Ovary (tissue), 7 donors: ENCODE data around the gene KIAA0513.

GRCh38 chr16:84975429-84976246 lies 35.7 kb downstream of the ZDHHC7 start:
- PRO-cap, 7 experiments: no peak in any of the 7 experiments
- RAMPAGE, long total RNA, 2 experiments: no peak in any of the 2 experiments

GRCh38 chr16:85027322-85028297 lies at the start of gene KIAA0513:
Gene KIAA0513 (plus strand): TSS chr16:85027795.
- PRO-cap, 7 experiments: peak in 7 of 7 experiments; most common plus-strand start chr16:85027769 (in 6); most common minus-strand start chr16:85027631 (in 7)
- RAMPAGE, long total RNA, 2 experiments: start-site peak on the minus strand in 1 of 2 experiments, at chr16:85027590-85027631 at its widest, 78 reads per replicate

DNA sequence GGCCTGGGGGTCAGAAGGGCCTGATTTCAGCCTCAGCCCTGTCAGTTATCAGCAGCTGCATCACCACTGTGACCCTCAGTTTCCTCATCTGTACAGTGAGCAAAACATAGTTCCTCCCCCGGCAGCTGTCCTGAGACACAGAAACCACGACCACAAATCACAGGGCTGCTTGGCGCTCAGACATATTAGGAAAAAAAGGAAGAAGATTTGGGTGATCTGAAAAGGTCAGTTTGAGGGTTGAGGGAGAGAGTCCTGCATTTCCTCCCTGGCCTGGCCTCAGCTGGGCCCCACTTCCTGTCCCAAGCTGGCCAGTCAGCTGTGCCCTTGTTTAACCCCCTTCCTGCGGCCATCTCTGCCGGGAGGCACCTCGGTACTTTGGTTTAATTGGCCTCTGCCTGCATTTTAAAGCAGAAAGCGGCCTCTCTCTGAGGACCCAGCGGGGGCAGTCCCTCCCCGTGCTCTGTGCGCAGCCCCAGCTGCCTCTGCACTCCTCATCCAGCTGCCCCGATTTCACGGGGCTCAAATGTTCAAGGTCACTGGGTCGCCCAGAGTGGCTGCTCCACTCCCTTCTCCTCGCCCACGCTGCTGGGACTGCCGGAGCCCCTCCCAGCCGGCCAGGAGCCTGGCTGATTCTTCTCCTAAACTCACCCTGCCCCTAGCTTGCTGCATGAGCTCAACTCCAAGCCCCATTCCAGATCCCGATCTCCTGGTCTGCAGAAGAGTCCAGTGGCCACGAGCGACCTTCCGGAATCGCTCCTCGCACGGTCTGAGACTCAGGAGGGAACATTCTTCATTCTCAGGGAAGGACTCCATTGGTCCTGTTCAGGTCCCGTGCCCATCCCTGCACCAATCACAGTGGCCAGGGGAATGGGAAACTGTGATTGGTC lies 24.1 kb upstream of the CIBAR2 start:
- PRO-cap, 7 experiments: peak in 7 of 7 experiments; most common minus-strand start position 752 of the sequence (in 5)
- RAMPAGE, long total RNA, 2 experiments: no peak in any of the 2 experiments

DNA sequence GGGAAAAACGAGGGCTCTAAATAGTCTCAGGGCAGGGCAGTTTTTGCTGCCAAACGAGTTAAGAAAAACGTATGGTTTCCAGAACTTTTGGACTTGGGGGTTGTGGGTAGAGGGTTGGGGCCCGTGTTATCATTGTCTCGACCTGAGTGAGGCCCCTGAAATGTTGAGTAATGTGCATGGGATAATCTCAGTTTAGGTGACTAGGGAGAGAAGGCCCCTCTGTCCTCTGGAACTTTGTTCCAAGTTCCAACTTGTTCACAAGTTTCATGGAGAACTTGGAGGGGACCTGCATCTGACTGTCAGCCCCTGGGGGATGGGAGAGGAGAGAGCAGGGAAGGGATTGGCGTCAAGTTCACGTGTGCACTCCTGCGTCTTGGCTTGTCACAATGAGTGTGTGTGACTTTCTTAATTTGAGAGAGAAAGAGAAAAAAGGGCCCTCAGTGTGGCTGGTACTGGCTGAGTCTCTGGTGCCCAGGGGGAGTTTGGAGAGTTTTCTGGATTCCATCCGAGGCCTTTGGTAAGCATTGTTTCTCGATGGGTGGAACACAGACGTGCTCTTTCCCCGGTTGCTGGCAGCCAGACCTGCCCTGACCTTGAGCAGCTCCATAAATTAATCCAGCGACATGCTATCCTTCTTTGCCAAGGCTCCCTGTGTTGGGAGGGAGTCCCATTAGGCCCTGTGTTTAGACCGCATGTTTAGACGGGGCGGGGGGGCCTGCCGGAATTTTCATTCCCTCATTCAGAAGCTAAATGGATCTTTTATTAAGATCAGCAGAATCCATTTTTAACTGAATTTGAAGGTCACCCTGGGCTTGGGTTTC lies 84.0 kb upstream of the CIBAR2 start:
- PRO-cap, 7 experiments: peak in 3 of 7 experiments; most common minus-strand start position 466 of the sequence (in 3)
- RAMPAGE, long total RNA, 2 experiments: no peak in any of the 2 experiments

DNA sequence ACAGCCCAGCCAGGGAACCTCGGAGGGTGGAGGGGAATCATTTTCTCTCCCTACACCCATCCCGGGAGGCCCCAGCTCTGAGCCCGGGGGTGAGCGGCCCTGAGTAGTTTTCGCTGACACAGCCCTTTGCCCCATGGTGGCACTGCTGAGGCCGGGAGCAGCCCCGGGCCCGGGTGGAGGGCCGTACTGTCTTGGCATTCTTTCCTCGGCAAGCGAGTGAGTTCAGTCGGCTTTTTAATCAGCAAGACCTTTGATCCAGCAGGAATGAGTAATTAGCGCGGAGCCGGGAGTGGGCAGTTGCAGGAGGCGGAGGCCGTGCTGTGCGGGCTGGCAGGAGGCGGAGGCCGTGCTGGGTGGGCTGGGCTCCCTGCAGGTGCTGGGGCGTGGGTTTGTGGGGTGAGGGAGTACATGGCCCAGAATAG lies 222.9 kb upstream of the CIBAR2 start:
- PRO-cap, 7 experiments: no peak in any of the 7 experiments
- RAMPAGE, long total RNA, 2 experiments: no peak in any of the 2 experiments

DNA sequence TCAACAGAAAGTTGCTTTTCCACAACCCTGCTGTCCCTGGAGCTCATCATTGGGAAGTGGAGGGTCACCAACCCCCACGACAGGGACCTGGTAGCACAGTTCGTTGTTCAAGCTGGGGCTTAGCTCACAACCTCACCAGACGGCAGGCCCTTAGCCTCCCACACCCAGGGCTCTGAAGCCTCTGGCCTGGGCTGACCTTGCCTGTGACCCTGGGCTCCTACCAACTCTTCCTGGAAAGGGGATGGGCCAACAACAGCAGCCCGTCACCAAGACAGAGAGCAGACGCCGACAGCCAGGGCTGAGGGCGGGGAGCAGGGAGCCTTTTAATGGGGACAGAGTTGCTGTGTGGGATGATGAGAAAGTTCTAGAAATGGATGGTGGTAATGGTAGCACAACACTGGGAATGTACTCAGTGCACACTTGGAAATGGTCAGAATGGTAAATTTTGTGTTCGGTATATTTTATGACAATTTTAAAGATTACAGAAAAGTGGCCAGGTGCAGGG lies 243.0 kb upstream of the CIBAR2 start:
- PRO-cap, 7 experiments: no peak in any of the 7 experiments
- RAMPAGE, long total RNA, 2 experiments: no peak in any of the 2 experiments

DNA sequence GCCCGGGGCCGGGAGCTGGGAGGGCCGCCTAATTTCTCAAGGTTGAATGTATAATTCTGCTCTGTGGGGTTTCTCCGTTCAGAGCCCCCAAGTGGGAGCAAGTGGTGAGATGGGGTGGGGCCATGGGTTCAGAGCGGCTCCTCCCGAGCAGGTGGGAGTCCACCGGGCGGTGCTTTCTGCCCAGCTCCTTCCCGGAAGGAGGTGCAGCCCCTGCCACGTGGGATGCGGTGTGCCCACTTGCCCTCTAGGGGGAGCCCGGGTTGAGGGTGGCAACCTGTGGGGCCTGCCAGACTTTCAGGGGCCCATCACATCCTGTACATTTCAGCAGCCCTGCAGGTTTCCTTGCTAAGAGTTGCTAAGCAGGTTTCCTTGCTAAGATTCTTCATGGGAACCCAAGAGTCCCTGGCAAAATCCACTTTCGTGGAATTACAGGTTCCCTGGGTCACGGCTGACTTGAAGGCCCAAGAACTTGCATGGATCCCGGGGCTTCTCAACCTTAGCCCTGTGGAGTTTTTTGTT lies 196.8 kb upstream of the GSE1 start:
- PRO-cap, 7 experiments: no peak in any of the 7 experiments
- RAMPAGE, long total RNA, 2 experiments: no peak in any of the 2 experiments

DNA sequence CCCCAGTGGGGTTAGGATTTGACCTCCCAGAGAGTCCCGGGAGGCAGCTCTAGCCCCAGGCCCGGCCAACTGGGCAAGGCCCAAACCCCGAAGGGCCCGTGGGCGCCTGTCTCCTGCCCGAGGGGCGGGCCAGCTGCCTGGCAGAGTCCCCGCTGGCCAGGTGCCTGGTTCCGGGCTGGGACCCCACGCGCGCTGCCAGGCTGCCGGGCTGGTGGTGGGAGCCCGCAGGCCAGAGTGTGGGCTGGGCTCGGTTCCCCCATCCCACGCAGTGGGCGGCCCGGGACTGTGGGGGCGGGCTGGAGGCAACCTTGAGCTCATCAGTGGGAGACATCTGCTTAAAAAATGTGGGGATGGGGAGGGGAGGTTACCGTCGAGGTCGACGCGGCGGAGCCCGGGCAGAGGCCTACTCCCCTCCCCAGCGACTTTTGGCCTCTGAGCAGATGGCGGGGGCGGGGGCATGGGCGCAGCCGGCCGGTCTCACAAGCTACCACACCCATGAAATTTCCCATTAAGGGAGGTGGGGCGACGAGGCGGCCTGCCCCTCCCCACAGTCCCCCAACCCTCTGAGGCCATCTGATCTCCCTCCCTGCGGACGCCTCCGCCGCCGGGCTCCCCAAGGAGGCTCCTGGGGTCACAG lies 176.4 kb upstream of the GSE1 start:
- PRO-cap, 7 experiments: peak in 1 of 7 experiments; most common plus-strand start position 367 of the sequence (in 1); most common minus-strand start position 236 of the sequence (in 1)
- RAMPAGE, long total RNA, 2 experiments: no peak in any of the 2 experiments

DNA sequence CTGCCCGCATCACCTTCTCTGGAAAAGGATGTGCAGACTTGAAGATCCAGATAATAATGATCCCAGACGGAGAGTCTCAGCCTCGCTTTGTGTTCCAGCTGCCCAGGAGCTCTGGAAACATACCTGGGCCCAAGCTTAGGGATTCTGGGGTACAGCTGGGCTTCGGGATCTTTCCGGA lies 165.1 kb upstream of the GSE1 start:
- PRO-cap, 7 experiments: peak in 2 of 7 experiments; most common plus-strand start position 71 of the sequence (in 2)
- RAMPAGE, long total RNA, 2 experiments: no peak in any of the 2 experiments

- PRO-cap, 7 experiments: no peak in any of the 7 experiments
- RAMPAGE, long total RNA, 2 experiments: start-site peak on the plus strand in 1 of 2 experiments, at chr16:85571871-85572003 at its widest, 9 reads per replicate
Measured at GRCh38 chr16:85571449-85572079, 41.6 kb upstream of the GSE1 start.

DNA sequence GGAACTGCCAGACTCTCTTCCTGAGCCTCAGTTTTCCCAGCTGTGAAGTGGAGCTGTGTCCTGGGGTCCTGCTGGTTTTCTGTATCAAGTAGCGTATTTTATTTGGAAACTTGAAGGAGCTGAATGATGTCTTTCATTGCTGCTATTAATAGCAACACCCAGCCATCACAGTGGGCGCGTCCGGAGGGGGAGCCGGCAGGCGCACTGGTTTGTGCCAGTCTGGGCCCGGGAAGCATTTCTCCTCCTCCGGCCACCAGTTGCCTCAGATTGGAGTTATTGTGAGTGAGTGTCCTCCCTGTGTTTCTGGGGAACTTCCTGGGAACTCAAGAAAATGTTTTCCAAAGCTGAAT lies 39.6 kb upstream of the GSE1 start:
- PRO-cap, 7 experiments: no peak in any of the 7 experiments
- RAMPAGE, long total RNA, 2 experiments: no peak in any of the 2 experiments

DNA sequence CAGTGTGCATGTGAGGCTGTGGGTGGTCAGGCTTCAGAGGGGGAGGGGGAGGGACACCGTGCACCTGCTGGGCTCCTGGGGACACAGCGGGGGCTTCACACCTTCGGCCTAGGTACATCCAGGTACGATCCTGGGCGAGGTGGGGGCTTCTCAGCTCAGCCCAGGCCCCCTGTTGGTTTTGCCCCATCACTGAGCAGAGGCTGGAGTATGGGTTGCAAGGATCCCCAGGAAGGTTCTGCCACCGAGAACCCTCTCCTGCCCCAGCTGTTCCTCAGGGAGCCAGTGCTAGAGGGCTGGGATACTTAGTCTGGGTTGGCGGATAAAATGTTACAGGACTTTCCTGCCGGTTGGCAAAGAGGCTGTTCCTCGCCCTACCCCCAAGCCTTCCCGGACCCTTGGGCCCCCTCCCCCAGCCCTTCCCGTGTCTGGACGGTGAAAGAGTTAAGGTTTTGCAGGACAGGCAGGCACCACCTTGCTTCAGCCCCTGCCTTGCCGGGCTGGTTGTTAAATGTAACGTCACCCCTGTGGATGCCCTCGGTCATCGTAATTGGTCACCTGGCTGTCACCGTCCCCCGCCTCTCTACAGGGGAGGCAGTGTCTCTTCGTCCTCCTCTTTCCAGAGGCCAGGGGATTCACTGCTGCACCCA lies 25.6 kb upstream of the GSE1 start:
- PRO-cap, 7 experiments: no peak in any of the 7 experiments
- RAMPAGE, long total RNA, 2 experiments: no peak in any of the 2 experiments

DNA sequence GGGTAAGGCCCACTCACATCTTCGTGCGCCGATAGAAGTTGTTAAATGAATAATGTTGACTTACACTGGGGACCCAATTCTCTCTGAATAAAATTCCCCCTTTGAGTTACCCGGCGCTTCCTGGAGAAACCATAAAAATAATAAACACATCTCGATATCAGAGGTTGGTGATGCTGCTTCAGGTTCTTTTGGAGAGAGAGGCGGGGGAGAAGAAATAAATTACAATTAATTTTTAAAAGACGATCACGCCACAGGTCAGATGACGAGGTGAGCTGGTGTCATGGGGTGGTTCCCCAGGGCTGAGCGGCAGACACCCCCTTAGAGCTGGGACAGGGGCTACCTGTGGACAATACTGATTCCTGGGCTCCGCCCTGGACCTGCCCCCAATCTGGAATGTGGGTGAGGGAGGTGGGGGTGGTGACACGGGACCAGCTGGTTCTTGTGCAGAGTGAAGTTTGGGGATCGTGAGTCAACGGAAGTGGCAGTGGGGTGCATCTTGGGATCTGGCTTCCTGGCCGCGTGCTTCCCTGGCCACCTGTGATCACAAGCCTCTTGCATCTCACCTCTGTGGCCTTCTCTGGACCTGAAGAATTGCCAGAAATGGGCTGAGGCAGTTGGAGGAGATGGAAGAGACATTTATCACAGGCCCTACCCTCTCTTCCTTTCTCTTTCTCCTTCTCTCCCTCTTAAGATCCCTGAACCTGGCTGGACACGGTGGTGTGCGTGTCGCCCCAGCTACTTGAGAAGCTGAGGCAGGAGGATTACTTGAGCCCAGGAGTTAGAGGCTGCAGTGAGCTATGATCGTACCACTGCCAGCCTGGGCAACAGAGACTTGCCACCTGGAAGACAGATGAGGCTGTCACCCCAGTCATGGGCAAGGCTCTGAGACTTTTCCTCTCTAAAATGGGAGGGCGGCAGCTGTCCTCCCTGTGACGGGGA lies 13.8 kb upstream of the GSE1 start:
- PRO-cap, 7 experiments: no peak in any of the 7 experiments
- RAMPAGE, long total RNA, 2 experiments: no peak in any of the 2 experiments

DNA sequence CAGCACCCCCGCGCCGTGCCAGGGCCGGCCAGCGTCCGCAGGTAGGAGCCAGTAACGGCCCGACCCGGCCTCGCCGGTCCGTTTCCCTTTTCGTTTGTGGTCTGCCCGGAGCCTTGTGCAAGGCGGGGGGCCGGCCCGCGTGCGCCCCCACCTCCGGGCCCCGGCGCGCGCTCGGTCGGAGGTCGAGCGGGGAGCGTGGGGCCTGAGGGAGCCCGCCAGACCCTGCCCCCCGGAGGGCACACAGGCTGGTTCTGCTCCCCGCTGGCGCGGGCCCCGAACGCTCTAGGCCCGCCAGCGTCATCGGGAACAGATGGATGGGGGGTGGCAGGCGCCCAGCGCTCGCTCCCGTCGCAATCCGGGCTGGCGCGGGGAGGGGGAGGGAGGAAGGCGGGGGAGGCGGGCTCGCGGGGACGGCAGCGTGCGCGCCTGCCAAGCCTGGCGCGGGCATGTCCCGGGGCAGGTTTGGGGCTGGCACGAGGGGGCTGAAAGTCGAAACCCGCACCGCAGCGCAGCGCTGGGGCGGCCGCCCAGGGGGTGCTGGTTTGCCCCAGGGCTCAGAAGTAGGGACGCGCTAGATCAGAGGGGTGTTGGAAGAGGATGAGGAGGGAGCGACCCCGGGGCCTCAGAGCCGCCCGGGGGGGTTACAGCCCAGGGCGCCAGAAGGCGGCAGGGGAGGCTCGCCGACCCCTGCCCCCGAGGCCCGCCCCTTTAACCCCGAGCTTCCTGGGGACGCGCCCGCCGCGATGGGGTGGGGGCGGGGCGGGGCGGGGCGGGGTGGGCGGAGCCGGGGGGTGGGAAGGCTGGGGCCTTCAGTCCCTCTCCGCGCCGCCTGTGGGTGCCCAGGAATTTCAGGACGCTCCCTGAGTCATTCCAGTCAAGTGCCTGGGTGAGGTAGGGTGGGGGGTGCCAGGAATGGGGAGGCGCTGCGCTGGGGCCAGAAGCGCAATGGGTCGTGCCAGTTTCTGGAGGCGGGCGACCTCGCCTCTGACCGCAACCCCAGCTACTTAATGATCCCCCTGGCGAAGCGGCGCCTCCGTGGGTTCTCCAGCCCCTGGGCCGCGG lies 1.3 kb upstream of the GSE1 start:
- PRO-cap, 7 experiments: peak in 5 of 7 experiments; most common plus-strand start position 812 of the sequence (in 5); most common minus-strand start position 96 of the sequence (in 1)
- RAMPAGE, long total RNA, 2 experiments: no peak in any of the 2 experiments

DNA sequence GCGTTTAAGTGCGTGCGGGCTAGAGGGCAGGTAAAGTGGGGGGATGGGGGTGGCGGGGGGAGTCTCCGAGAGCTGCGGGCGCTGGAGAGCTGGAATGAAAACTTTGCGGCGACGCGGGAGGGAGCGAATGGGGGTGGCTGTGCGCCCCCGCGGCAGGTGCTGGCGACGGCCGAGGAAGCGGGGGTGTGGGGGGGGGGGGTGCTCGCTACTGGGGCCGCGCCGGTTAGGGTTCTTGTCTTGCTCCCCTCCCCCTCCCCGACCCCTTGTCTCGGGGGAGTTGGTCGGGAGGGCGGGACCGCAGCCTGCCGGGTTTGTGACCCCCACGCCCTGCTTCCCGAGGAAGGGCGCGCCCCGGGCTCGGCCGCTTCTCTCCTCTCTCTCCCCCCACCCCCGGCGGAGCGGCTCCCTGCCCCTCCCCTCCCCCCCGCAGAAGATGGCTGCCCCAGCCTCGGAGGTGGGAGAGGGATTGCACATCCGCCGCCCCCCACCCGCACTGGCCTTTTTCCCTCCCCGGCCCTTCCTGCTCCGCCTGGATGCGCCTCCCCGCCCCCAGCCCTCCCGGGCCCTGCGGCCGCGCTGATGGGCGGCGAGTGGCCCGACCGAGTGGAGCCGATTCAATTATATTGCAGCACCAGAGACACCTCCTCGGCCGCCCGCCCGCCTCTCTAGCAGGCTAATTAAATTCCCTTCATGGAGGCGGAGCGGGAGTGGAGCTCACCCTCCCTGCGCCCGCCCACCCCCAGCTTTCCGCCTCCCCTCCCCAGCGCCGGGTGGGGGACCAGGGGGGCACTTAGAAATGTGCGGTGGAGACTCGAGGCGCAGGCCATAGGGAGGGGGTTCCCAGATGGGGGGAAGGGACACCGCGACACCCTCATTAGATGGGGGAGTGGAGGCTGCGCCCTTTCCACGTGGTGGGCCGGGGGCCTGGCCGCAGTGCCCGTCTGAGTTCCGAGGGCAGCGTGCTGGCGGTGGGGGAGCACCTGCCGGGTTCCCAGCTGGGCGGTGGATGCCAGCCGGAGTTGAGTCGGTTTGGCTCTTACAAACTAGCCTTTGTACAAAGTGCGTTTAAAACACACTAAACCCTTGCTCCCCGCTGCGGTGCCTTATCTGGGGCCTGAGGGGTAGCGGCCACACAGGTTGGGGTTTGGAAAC lies 927 bp downstream of the GSE1 start:
- PRO-cap, 7 experiments: no peak in any of the 7 experiments
- RAMPAGE, long total RNA, 2 experiments: no peak in any of the 2 experiments

- PRO-cap, 7 experiments: no peak in any of the 7 experiments
- RAMPAGE, long total RNA, 2 experiments: no peak in any of the 2 experiments
Measured at GRCh38 chr16:85615733-85616549, 2.8 kb downstream of the GSE1 start.

GRCh38 chr16:85628903-85629852 lies 16.1 kb downstream of the GSE1 start:
- PRO-cap, 7 experiments: no peak in any of the 7 experiments
- RAMPAGE, long total RNA, 2 experiments: no peak in any of the 2 experiments

GRCh38 chr16:85636247-85636815 lies 23.2 kb downstream of the GSE1 start:
- PRO-cap, 7 experiments: no peak in any of the 7 experiments
- RAMPAGE, long total RNA, 2 experiments: no peak in any of the 2 experiments

- PRO-cap, 7 experiments: no peak in any of the 7 experiments
- RAMPAGE, long total RNA, 2 experiments: no peak in any of the 2 experiments
Measured at GRCh38 chr16:85638863-85639313, 25.8 kb downstream of the GSE1 start.

GRCh38 chr16:85805723-85806458 lies 6.4 kb downstream of the COX4I1 start:
- PRO-cap, 7 experiments: no peak in any of the 7 experiments
- RAMPAGE, long total RNA, 2 experiments: no peak in any of the 2 experiments